Metastatic Liver Carcinoma in the Adrenal Gland (tissue), 2 donors: ENCODE results near the gene SPATA31A7.

DNA sequence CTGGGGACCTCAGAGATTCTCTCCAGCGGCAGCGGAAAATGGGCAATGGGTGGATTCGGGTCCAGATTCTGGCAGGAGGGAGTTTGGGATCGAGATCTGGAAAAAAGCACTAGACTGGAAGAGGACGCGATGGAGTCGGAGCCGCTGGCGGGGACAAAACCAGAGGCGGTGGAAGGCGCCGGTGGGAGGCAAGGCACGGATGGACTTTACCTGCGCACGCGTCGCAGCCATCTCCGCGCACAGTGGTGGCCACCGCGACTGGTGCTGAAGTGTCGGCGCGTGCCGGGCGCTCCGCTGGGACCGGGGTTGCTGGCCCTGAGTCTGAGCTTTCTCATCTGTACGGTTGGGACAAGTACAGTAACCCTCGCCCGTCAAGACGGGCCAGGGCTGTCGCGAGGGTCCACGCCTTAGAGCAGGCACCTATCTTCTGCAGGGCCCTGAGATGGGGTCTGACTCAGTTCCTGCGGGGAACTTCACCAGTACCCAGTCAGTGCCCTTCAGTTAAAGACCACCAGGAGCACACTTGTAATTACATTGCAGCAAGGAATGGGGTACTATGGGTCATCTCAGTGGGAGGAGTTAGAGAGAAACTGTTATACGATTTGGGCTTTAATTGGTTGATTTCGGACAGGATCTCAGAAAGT is 385.5 kb downstream of the SPATA31A6 start:
- PRO-cap, 2 experiments = no peak in any of the 2 experiments

GRCh38 chr9:61189652-61190188 is at the start of gene SPATA31A7:
SPATA31A7 (plus strand) TSS chr9:61190036.
- PRO-cap, 2 experiments = no peak in any of the 2 experiments

DNA sequence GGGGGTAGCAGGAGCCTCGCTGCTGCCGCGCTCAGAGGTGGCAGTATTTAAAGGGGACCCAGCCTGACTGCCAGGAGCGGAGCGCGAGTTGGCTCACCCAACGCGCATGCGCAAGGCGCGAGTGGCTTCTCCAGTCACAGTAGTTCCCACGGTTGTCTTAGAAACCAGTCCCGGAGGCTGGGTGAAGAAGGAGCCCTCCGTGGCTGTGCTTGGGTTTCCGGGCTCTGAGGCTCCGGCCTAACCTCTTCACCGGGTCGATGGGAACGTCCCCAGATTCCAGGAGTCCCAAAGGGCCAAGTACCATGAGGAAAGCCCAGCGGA is 477.8 kb downstream of the SPATA31A7 start:
- PRO-cap, 2 experiments = no peak in any of the 2 experiments

GRCh38 chr9:63703698-63704177 is 1581.3 kb downstream of the FOXD4L5 start:
- PRO-cap, 2 experiments = no peak in any of the 2 experiments

DNA sequence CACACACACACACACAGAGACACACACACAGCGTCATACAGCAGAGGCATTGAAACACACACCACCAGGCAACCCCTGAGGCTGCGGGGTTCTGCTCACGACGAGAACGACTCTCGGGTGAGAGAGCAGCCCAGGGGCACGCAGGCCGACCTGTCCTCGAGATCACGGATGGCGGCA is 132.6 kb upstream of the ANKRD20A1 start:
- PRO-cap, 2 experiments = no peak in any of the 2 experiments

GRCh38 chr9:67832506-67832951 is 26.2 kb upstream of the ANKRD20A1 start:
- PRO-cap, 2 experiments = no peak in any of the 2 experiments

DNA sequence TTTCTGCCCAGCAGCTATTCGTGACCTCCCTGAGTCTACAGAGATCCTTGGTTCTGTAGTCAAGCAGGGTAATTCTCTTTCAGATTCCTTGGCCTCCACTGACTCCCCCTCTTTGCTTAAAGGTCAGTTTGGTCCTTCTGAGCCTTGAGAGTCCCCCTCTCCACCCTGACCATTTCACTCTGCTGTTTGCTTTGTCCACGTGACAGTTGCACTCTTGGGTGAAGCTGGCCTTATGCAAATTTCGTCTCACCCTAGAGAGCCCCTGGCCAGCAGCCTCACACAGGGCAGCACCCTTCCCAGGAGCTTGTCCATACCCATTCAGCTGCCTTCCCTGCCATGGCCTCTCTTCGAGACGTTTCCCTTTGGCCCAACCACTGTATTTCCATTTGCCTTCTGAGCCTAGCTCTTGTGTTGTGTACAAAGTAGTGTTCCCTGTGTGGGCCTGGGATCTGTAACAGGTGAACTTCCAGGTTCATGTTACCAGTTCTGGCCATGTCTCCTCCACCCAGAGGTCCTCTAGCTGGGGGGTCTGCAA is 63.7 kb downstream of the PRKACG start:
- PRO-cap, 2 experiments = no peak in any of the 2 experiments

DNA sequence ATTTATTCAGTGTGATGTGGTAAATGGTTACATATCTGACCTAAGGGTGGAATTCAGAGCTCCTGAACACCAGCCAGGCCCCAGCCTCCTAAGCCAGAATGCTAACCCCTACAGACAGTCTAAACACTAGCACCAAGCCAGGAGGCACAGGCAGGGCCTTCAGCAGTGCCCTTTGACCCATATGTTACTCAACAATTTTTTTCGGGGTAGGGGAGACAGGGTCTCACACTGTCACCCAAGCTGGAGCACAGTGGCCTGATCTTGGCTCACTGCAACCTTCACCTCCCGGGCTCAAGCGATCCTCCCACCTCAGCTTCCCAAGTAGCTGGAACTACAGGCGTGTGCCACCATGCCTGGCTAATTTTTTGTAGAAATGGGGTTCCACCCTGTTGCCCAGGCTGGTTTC is 40.2 kb downstream of the PRKACG start:
- PRO-cap, 2 experiments = no peak in any of the 2 experiments

- PRO-cap, 2 experiments = no peak in any of the 2 experiments
These were observed 17.4 kb downstream of the PRKACG start for GRCh38 chr9:68996512-68996961.

GRCh38 chr9:69136489-69137197 is 37.4 kb upstream of the TJP2 start:
- PRO-cap, 2 experiments = no peak in any of the 2 experiments

- PRO-cap, 2 experiments = no peak in any of the 2 experiments
These were observed 487 bp downstream of the ENTREP1 start for GRCh38 chr9:69325465-69325939.

GRCh38 chr9:69386485-69387274 is 61.7 kb downstream of the ENTREP1 start:
- PRO-cap, 2 experiments = no peak in any of the 2 experiments

DNA sequence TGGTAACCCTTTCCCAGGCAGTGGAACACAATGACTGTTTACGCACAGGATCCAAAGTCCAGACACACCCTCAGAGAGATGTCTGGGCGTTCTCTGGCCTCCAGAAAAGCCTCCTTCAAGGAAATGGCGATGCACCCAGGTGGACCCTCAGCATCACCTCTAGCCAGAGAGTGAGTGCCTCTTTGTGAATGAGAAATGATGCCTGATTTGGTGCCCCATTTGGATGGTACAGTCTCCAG is 145.5 kb downstream of the ENTREP1 start:
- PRO-cap, 2 experiments = no peak in any of the 2 experiments

- PRO-cap, 2 experiments = no peak in any of the 2 experiments
These were observed 89.9 kb downstream of the APBA1 start for GRCh38 chr9:69582148-69582695.

- PRO-cap, 2 experiments = no peak in any of the 2 experiments
These were observed 53.3 kb upstream of the SMC5 start for GRCh38 chr9:70205385-70206007.

DNA sequence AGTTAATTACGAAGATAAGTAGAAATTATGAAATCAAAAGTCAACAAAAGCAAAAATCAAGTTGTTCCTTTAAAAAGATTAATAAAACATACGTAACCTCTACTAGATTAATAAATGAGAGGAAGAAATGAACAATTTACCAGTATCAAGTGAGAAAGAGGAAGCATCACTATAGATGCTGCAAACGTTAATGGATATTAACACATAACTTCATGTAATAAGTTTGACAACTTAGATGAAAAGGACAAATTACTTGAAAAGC is 3.6 kb upstream of the SMC5 start:
- PRO-cap, 2 experiments = no peak in any of the 2 experiments

DNA sequence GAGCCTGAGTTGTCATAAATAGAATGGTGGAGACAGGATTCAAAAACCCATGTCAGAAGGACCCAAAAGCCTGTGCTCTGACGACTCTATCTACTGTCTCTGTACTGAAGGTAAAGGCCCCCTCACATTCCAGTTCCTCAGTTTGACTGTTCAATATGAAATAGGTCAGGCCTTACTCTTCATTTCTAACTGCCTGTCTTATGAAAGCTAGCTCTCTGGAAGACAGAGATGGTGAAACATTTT is 9.7 kb downstream of the KLF9 start:
- PRO-cap, 2 experiments = no peak in any of the 2 experiments

GRCh38 chr9:70408253-70409086 is 6.0 kb downstream of the KLF9 start:
- PRO-cap, 2 experiments = no peak in any of the 2 experiments

DNA sequence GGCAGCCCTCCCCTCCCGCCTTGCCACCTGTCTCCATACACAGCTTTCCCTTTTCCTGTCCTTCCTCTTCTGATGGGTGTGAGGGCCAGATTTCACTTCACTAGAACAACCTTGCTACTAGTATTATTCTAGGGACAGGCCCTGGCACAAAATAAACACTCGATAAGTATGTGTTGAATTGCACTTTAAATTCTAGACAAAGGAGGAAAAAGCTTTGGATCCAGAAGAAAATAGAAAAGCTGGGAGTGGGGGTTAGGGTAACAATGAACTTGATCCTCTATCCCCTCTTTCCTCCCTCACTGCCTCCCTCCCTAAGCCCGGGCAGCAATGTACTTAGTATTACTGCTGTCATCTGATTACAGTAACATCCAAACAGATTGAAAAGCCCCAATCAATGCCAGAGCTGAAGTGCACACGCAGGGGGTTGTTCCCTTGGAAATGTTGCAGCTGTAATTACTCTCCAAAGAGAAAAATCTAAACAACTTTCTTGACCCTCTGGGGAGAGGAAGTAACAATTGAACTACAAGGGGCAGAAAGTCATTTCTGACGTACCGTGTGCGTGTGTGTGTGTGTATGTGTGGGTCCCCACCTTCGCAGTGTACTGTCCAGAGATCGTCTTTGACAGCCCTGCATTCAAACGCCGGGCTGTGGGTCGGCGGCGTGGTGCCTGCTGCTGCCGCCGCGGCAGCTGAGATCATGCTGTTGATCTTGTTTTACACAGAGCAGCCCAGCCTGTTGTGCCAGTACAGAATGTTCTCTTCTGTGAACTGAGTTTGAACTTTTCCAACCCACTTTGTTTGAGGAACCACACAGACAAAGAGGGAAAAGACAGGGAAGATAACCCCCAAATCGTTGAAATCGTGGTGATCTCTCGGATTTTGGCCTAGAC is 66.0 kb upstream of the KLF9 start:
- PRO-cap, 2 experiments = peak in 1 of 2 experiments; most common plus-strand start position 636 of the sequence (in 1); most common minus-strand start position 603 of the sequence (in 1)

GRCh38 chr9:70600481-70600854 is 186.0 kb upstream of the KLF9 start:
- PRO-cap, 2 experiments = no peak in any of the 2 experiments